HT1080 (cell line): ENCODE measurements around the genes TNFRSF21, RHAG, TRAM2 and FBXO9.

GRCh38 chr6:47047425-47047877, 5.3 kb upstream of the ADGRF1 start:
RAMPAGE:
- cytosol, long total RNA = no peak
- long total RNA = no peak
- nucleus, long total RNA = no peak

DNA sequence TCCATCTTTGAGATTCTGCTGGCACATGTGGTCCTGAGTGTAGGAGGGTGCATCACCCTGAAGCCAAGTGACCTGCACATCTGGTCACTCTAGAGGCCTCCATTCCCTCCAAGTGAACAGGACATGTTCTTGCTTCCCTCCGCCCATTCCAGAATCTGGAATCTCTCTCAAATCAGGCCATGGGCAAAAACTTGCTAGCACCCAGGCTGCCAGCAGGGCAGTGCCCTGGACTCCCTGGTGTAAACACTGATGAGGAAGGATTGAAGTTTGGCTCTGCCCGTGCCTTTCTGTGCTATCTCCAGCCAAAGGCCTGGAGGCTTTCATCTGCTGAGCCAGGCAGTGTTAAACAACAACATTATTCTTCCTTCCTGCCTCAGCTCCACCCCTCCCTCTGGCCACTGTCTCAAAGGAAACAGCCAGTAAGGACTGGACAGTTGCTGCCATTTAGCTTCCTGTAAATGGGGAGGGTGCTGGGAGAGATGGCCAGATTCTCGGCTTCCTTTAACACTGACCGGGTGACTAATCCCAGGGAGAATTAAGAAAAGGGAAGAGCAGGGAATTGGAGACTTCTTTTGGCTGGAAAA, 19.4 kb upstream of the ADGRF1 start:
RAMPAGE:
- cytosol, long total RNA = no peak
- long total RNA = no peak
- nucleus, long total RNA = no peak

DNA sequence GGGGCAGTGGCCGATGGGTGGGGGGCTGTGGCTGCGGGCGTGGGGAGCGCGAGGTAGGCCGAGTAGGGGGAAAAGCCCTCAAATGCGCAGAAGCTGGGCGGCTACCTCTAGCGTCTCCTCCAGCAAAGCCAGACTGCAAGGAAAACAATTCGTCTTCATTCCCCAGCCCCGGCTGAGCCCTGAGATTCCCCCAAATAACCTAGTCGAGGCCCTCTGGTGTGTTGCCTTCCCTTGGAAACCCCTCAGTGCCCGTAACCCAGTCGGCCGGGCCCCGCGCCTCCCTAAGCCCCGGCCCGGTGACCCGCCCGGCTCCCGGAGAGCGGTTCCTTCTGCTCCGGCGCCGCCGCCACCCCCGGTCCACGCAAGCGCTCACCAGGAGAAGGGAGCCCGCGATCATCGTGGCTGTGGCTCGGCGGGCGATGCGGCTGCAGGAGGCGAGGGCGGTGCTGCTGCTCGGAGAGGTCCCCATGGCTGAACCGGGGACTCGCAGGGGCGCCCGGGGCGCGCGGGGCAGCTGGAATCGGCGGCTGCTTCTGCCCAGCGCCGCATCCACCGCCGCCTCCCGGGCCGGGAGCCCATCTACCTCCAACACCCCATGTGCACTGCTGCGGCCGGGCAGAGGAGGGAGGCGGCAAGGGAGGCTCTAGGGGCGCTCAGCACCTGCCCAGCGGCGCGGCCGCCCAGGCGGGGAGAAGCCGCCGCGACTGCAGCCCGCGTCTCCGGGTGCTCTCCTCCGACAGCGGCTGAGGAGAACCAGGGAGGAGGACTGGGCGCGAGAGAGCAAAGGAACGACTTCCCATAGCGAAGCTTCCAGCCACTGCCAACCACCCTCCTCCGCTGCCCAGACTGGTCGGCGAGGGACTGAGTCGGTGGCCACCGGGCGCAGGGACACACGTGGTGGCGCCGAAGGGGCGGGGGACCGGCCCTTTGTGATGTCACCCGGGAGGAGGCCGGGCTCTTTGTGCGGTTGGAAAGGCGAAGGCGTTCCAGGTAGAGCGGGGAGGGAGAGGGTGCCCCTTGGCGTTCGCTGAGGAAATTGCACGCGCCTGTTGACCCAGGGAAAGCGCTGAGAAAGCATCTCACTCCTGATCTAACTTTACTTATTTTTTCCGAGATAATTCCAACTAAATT, at the start of gene TNFRSF21:
TSS of gene TNFRSF21 (minus strand) at position 863 of the 1,131 bp plus-strand sequence.
RAMPAGE:
- cytosol, long total RNA = no peak
- long total RNA = no peak
- nucleus, long total RNA = no peak

RAMPAGE:
- cytosol, long total RNA = no peak
- long total RNA = no peak
- nucleus, long total RNA = no peak
Observed at GRCh38 chr6:48357268-48357601, 246.2 kb upstream of the PTCHD4 start.

RAMPAGE:
- cytosol, long total RNA = no peak
- long total RNA = no peak
- nucleus, long total RNA = no peak
Observed at GRCh38 chr6:48715271-48715681, 604.3 kb upstream of the PTCHD4 start.

DNA sequence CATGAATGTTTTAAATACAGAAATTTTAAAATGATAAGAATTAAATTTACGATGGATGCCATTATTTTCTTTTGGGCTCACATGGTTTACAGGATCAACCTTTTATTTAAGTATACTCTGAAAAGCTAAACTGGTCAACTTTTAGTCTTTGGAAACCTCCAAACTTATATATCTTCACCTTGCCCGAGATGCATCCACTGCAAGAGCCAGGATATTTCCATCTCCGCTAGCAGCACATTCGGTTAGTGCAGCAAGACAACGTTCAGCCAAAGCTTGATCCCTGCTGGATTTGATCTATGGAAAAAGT, 18.6 kb downstream of the MMUT start:
RAMPAGE:
- cytosol, long total RNA = no peak
- long total RNA = no peak
- nucleus, long total RNA = no peak

GRCh38 chr6:49636660-49637098, at the start of gene RHAG:
Gene RHAG (minus strand): TSS chr6:49636839.
RAMPAGE:
- cytosol, long total RNA = no peak
- long total RNA = no peak
- nucleus, long total RNA = no peak

DNA sequence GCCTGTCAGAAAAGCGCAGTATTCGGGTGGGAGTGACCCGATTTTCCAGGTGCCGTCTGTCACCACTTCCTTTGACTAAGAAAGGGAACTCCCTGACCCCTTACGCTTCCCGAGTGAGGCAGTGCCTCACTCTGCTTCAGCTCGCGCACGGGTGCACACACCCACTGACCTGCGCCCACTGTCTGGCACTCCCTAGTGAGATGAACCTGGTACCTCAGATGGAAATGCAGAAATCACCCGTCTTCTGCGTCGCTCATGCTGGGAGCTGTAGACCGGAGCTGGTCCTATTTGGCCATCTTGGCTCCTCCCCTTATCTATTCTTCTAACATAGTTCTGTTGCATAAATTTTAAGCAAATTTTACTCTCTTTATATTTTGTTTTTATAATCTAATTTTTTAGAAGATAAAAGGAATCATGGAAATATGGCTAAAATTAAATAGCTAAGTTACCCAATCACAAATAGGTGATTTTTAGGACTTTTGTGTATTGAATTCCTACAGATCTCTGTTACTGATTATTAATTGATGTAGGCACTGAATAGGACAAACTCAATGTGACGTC, 10.2 kb upstream of the PGK2 start:
RAMPAGE:
- cytosol, long total RNA = no peak
- long total RNA = no peak
- nucleus, long total RNA = no peak

DNA sequence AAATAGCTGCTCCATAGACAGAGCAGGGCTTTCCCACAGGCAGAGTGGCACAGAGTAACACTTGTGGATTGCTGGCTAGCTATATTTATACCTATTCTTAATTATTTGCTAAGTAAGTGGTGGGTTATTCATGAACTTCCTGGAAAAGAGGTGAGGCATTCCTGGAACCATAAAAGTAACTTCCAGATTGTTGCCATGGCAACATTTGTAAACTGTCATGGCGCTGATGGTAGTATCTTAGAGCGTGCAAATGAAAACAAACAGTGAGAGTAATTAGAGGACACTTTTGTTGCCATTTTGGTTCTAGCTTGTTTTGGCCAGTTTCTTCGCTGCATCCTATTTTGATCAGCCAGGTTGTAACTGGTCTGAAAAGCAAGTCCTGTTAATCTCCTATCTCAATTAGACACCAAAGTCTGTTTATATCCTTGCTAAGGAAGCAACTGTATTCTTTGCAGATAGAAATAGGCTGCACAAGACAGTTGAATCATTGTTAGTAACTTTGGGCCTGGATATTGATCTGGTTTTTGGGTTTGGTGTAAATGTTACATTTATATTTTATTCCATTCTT, 23.9 kb downstream of the DEFB114 start:
RAMPAGE:
- cytosol, long total RNA = no peak
- long total RNA = no peak
- nucleus, long total RNA = no peak

DNA sequence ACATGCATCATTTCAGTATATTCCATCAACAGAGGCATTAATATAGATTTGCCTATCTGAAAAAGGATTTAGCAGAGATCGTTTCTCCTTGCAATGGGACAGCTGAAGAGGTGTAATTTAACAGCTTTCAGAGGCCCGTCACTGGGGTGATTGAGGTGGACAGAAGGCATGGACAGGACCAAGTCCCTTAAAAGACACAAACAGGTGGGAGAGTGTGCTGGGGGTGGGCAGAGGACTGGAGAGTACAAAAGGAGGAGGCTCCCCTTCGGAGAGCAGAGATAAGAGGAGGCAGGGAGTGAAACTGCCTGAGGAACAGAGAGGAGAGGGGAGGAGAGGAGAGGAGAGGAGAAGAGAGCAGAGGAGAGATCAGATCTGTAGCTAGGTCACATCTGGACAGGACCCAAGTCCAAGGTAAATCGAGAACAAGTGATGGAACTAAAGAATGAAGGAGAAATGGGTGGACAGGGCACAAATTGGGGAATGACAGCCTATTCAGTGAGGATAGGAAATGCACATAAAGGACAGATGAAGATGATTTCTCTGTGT, 48.7 kb upstream of the PKHD1 start:
RAMPAGE:
- cytosol, long total RNA = no peak
- long total RNA = no peak
- nucleus, long total RNA = no peak

GRCh38 chr6:52389491-52390020, 27.6 kb downstream of the PAQR8 start:
RAMPAGE:
- cytosol, long total RNA = no peak
- long total RNA = no peak
- nucleus, long total RNA = no peak

DNA sequence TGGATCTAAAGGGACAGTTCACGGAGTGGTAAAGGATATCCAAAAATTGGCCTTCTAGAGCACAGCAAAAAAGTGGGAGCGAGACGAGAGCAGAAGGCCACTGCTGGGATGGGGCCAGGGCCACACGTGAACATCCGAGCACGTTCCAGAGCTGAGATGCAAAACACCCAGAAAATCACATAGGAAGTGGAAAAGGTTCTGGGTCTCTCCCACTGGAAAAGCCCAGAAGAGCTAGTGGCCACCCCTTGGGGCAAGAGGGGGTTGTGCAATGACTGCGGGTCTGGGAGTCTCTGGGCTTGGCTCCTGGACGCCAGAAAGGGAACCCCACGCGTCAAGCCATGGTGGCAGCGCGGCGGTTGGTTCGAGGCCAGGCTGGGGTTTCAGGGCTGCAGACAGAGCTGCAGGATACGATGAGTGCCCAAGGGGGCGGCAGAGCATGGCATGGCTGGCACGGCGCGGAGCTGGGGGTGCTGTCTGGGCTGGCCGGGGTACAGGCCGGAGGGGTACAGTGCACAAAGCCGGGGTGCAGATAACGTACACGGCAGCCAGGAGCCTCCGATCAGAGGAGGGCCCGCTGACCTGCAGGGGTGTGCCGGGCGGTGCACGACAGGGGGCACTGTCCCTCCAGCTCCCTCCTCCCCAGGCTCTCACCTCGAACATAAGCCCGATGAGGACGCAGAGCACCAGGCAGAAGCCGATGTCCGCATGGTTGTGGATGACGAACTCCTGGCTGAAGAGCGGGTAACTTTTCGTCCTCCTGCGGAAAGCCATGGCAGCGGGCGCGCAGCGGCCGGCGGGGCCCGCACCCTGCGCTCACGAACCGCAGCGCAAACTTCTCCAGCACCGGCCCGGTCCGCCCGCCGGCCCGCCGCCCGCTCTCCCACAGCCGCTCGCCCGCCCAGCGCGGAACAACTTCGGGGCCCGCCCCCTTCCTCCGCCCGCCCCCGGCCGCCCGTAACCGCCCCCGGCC, at the start of gene TRAM2:
TSS of gene TRAM2 (minus strand) at position 916 of the 970 bp plus-strand sequence.
RAMPAGE:
- cytosol, long total RNA = no peak
- long total RNA = no peak
- nucleus, long total RNA = no peak

RAMPAGE:
- cytosol, long total RNA = no peak
- long total RNA = no peak
- nucleus, long total RNA = no peak
Observed at GRCh38 chr6:53056120-53056757, 5.4 kb downstream of the CILK1 start.

RAMPAGE:
- cytosol, long total RNA = start-site peak on the plus strand at chr6:53065415-53065442, 23 and 59 reads in 2 replicates
- long total RNA = start-site peak on the plus strand at chr6:53065410-53065433, 43 reads
- nucleus, long total RNA = no peak
Observed at GRCh38 chr6:53065210-53066205, at the start of gene FBXO9. Gene FBXO9 (plus strand): TSS chr6:53065404.

GRCh38 chr6:53067884-53068676, 2.9 kb downstream of the FBXO9 start:
RAMPAGE:
- cytosol, long total RNA = no peak
- long total RNA = no peak
- nucleus, long total RNA = no peak

DNA sequence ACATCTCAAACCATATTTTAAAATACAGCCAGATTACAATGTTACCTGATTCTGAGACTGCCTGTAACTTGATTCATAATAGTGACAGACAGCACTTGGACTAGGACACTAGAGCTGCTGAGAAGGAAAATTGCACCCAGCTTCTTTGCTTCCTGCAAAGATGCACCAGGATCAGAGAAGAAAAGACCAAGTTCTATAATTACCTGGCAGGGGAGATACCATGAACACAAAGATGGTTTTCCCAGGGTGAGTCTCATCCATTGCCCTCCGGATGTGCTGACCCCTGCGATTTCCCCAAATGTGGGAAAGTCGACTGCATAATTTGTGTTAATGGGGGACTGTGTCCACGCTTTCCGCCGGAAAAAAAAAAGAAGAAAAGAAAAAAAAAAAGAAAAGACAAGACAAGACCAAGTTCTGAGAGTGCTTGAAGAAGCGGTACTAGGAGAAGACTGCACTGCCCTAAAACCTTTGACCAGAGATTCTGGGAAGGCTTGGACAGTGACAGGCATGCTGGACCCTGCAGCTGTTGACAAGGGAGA, 70.5 kb upstream of the GCM1 start:
RAMPAGE:
- cytosol, long total RNA = no peak
- long total RNA = no peak
- nucleus, long total RNA = no peak

RAMPAGE:
- cytosol, long total RNA = no peak
- long total RNA = no peak
- nucleus, long total RNA = no peak
Observed at GRCh38 chr6:53236316-53237047, 87.8 kb upstream of the GCM1 start.

DNA sequence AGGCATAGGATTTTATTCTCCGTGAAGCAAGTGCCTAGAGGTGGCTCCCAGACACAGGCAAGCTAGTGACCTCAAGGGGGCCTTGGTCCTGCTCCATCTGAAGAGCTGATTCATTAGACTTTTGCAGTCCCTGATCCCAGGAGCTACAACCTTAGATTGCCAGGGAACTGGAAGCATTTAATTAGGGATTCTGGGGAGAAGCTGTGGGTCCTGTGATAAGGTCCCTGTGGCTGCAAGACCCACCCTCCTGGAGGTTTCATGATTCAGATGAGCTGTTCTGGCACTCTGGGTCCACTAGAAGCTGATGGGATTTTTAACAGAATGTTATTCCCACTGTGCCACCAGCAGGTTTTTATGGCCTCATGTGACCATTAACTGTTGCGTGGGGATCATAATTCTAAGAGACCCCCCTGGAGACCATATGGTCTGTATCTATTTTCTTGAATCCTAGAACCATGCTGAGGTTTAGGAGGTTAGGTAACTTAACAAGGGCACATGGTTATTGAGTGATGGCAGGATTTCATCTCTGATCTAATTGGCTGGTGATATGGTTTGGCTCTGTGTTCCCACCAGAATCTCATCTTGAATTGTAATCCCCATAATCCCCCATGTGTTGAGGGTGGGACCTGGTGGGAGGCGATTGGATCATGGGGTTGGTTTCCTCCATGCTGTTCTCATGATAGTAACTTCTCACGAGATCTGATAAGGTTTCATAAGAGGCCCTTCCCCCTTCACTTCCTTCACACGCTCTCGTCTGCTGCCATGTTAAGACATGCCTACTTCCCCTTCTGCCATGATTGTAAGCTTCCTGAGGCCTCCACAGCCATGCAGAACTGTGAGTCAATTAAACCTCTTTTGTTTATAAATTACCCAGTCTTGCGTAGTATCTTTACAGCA, 90.3 kb downstream of the ELOVL5 start:
RAMPAGE:
- cytosol, long total RNA = no peak
- long total RNA = no peak
- nucleus, long total RNA = no peak

GRCh38 chr6:53331927-53332237, 16.9 kb downstream of the ELOVL5 start:
RAMPAGE:
- cytosol, long total RNA = no peak
- long total RNA = no peak
- nucleus, long total RNA = no peak

GRCh38 chr6:53334979-53336119, 13.4 kb downstream of the ELOVL5 start:
RAMPAGE:
- cytosol, long total RNA = no peak
- long total RNA = no peak
- nucleus, long total RNA = no peak